ENCODE results near the genes ZNF524 and ZNF460.

GRCh38 chr19:55486400-55486627 is 1.3 kb downstream of the NAT14 start:
- PRO-cap, 2 experiments: no peak in any of the 2 experiments

DNA sequence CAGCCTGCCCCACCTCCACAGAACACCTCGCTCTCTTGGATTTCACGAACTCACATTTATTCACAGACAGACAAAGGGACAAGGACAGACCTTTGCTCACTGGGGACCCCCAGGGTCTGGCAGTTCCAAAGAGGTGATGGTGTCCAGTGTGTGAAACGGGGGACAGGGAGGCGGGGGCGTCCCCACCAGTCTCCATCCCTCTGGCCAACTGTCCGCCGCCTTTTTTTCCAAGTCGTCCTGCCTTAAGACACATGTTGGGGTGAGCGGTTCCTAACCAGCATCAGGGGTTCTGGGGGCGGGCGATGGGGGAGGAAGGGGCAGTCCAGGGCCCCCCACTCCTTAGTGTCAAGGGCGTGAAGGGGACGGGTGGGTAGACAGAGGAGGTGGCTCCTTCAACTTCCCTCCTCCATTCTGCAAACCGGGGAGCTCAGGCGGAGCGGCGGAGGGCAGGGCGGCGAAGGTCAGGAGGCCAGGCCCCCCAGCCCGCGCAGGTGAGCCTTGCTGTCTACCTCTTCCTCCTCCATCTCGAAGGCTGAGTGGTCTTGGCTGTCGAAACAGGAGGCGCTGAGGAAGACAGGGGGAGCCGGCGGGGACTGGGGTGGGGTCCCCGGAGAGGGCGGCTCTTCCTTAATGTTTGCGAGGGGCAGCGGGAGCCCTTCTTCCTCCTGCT is 3.0 kb downstream of the ZNF579 start:
- PRO-cap, 2 experiments: no peak in any of the 2 experiments

DNA sequence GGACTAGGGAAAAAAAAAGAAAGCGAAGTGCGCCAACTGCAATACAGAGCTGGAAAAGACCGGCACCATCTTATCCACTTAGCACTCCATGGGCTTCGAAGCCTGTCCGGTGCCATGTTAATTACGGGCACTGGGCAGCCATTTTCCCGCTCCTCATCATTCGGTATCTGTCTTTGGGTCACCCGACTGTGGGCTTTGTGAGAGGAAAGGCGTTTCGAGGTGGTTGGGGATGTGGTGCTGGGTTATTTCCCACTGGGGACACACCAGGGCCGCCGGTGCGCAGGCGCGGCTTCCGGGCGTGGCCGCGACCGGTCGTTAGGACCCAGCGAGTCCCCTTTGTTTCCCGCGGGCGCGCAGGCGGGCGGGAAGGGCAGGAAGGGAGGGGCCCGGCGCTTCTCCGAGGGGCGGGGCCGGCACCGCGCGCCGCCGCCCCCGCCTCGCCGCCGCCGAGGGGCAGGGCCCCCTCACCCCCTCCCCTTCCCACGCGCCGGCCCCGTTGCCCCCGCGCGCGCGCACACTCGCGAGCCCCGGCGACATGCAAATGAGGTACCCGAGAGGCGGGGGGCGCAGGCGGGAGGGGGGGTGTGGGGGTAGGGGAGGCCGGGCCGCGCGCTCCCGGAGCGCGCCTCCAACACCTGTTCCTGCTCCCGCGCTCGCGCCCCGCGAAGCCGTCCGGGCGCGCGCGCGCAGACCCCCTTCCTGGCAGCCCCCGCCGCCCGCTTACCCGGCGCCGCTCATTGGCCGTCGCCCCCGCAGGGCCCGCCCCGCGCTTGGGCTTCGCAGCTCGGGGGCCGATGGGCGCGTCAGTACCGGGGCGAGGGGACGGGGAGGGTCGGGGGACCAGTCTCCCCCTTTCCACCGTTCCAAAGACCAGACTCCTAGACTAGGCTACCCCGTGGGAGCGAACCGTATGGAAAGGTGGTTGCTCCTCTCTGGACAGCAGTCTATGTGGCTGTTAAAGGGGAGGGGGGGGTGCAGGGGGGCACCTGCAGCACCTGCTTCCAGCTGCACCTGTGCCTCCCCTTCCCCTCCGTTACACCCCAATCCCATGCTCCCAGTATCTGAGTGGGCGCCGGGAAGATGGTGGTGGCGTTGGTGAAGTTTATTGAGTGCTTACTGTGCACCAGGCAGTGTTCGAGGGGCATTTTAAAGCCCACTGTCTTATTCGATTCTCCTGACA is at the start of gene ZNF524:
Gene ZNF524 (plus strand): TSS at position 426 of the 1,180 bp plus-strand sequence.
- PRO-cap, 2 experiments: no peak in any of the 2 experiments

DNA sequence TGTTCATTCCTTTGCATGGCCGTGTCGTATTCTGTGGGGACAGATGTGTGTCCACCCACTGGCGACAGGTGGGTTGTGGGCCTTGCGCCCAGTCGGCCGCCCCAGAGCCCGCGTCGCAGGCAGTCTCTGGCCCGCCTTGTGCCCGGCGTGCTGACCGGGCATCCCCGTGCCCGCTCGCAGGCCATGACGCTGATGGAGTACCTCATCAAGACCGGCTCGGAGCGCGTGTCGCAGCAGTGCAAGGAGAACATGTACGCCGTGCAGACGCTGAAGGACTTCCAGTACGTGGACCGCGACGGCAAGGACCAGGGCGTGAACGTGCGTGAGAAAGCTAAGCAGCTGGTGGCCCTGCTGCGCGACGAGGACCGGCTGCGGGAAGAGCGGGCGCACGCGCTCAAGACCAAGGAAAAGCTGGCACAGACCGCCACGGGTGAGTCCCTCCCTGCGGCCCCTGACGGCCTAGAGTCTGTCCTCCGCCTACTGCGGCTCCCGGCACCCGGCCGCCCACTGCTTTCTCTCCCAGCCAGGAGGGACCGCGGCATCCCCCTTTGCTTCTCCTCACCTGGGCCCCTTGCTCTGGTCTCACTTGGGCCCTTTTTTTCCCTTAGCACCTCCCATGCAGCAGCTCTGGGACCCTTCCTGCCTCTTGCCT is 10.3 kb downstream of the EPN1 start:
- PRO-cap, 2 experiments: no peak in any of the 2 experiments

DNA sequence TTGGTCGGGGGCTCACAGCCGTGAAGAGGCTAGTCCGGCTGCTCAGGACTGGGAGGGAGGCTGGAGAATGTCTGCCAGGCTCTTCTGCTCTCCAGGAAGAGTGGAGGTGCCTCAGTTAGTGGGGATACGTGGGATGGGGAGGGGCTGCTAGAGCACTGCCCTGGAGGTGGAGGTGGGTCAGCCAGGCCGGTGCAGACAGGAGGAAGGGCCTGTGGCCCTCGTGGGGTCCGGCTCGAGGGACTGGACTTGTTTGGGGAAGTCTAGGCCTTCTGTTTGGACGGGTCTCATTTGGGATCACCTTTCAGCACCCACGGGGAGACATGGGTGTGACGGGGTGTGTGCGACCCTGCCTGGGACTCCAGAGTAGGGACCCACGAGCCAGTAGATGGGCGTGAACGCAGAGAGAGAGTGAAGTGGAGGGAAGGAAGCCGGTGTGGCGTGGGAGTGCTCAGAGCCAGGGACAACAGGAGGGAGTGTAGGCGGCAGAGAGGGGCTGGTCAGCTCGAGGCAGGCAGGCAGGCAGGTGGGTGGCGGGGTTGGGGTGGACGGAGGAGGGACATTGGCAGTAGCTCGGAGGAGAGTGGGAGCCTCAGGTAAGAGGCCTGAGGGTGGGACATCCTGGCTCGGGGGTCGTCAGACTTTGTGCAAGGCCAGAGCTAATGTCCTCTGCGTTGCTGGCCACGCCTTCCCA is 11.4 kb downstream of the EPN1 start:
- PRO-cap, 2 experiments: no peak in any of the 2 experiments

DNA sequence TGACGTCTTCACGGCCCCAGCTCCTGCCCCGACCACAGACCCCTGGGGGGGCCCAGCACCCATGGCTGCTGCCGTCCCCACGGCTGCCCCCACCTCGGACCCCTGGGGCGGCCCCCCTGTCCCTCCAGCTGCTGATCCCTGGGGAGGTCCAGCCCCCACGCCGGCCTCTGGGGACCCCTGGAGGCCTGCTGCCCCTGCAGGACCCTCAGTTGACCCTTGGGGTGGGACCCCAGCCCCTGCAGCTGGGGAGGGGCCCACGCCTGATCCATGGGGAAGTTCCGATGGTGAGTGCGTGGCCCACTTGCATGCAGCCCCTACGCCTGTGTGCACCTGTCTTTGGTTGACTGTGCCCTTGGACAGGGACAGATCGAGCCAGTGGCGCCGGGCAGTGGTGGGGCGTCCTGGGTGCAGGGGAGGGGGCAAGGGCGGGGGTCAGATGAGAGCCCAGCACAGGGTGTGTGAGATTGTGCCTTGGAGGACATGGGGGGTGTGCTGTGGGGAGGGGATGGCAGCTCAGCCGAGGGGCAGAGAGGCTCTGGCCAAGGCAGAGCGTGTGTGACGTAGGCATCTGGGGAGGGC is 16.8 kb downstream of the EPN1 start:
- PRO-cap, 2 experiments: no peak in any of the 2 experiments

DNA sequence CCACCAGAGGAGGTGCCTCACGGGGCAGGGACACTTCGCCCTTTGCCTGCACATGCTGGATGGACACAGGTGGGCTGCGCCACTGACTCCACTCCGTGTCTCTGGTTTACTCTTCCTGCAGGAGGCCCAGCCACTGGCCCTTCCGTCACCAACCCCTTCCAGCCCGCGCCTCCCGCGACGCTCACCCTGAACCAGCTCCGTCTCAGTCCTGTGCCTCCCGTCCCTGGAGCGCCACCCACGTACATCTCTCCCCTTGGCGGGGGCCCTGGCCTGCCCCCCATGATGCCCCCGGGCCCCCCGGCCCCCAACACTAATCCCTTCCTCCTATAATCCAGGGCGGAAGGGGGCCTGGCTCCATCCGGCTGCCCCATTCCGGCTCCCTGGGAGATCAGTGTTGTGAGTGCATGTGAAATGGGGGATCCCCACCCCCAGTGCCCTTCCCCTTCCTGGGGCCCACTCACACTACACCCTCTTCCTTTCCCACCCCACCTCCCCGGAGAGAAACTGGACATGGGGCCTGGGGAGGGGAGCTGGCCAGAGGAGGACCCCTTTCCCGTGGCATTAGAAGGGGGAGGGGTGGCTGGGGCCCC is 20.1 kb downstream of the EPN1 start:
- PRO-cap, 2 experiments: no peak in any of the 2 experiments

DNA sequence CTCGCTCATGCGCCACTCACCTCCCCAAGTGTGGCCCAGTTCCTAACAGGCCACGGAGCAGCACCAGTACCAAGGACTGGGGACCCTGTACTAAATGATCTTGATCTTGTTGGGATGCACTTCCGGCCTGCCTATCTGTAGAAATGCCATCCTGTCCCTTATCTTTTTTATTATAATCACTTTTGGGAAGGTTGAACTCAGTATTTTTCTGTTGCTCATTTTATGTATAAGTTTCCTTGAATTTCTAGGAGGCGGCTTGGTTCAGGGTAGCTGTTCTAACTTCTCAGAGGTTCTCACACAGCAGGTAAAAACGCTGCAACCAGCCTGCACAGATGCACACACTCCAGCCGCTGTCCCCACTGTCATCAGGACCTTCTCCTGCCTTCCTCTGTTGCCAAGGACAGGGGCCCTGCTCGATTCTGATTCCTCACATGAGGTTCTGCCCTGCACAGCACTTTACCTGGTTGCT is 25.8 kb downstream of the ZNF787 start:
- PRO-cap, 2 experiments: no peak in any of the 2 experiments

- PRO-cap, 2 experiments: peak in 1 of 2 experiments; most common minus-strand start chr19:56142263 (in 1)
Measured at GRCh38 chr19:56142126-56142802, 1.2 kb downstream of the ZNF444 start.

DNA sequence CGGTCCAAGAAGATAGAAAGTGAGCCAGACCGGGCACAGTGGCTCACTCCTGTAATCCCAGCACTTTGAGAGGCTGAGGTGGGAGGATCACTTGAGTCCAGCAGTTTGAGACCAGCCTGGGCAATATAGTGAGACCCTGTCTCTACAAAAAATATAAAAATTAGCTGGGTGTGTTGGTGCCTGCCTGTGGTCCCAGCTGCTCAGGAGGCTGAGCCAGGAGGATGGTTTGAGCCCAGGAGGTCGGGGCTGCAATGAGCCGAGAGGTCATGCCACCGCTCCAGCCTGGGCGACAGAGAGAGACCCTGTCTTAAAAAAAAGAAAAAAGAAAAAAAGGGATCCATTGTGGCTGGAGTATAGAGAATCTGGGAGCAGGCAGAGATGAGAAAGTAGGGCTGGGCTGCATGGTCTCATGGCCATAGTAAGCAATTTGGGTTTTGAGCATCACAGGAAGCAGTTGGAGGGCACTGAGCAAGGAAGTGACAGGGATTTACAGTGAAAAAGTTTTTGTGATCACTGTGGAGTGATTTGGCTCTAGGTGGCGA is 3.0 kb downstream of the ZNF444 start:
- PRO-cap, 2 experiments: no peak in any of the 2 experiments

DNA sequence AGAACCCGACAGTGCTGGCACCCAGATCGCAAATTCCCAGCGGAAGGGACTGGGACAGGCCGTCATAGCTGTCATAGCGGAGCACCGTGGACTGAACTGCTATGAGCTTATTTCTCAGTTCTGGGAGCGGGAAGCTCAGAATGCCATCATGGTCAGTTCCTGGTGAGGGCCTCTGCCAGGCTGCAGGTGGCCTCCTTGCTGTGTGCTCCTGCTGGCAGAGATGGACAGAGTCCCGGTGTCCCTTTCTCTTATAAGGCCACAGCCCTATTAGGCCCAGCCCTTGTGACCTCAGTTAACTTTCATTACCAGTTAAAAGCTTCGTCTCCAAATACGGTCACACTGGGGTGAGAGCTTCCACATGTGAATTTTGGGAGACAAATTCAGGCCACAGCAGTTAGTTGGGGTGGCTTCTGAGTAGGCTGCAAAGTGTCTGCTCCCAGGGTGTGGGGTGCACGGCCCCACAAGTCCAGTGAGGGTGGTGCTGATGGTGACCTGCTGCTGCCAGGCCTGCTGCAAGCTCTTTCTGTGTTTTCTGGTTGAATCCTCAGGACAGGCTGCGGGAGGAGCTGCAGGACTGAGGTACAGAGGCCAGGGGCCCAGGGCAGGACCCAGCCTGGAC is 4.7 kb downstream of the ZNF444 start:
- PRO-cap, 2 experiments: no peak in any of the 2 experiments

DNA sequence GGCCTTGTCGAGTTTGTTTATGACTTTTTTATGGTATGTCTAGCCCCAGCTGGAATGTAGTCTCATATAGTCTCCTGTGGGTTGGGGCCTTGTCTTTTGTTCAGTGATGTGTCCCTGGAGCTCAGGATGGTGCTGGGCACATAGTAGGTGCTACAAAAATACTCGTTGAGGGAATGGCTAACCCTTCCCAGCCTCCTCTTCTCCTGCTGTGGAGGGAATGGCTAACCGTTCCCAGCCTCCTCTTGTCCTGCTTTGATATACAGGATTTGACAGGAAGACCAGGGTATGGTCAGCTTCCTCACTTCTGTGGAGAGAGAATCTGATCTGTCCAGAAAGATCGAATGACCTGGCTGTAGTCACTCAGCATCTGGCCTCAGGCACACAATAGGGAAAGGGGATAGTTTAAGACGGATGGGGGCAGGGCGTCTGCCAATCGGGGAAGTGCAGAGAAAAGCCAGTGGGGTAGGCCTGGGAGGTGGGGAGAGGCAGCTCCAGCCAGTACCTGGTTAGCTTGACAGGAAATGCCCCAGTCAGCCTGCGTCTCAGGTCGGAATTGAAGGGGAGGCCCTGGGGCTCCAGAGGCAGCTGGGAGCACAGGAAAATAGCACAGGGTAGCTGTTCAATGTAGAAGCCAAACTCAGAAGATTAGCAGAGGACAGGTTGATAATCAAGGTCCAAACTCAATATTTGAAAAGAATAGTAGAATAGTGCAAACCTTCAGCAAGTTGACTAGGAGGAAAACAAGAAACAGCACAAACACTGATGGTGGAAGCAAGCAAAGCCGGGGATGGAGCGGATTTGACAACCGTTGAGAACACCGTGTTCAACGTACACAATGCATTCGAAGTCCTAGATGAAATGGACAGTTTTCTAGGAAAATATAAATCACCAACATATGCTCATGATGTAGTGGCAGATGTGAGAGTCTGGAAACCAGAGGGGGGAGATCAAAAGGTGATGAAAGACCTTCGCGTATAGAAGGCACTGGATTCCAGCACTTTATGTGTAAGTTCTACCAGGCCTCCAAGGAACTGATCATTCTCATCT is 12.5 kb downstream of the ZNF444 start:
- PRO-cap, 2 experiments: no peak in any of the 2 experiments

DNA sequence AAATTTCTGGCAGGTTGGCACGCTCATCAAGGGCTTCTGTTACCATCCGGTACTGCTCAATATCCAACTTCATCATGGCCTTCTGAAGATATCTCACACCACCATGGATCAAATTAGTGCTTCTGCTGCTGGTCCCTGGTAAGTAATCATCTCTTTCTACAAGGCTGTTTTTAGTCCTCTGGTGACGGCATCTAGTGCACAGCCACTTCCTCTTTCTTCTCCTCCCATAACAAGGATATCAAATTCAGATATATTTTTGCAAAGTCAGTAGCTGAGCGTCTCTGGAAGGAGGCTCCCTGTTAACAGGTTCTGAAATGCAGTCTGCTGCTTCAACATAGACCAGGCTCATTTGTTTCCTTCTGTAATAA is 7.2 kb upstream of the ZSCAN5A start:
- PRO-cap, 2 experiments: no peak in any of the 2 experiments

GRCh38 chr19:56566754-56567253 is 464 bp upstream of the ZNF470 start:
- PRO-cap, 2 experiments: no peak in any of the 2 experiments

- PRO-cap, 2 experiments: no peak in any of the 2 experiments
Measured at GRCh38 chr19:56660639-56661382, 10.7 kb downstream of the ZNF835 start.

GRCh38 chr19:56839525-56840221 is 853 bp downstream of the PEG3 start:
- PRO-cap, 2 experiments: no peak in any of the 2 experiments

GRCh38 chr19:57211971-57213189 is 18.4 kb upstream of the AURKC start:
- PRO-cap, 2 experiments: no peak in any of the 2 experiments

DNA sequence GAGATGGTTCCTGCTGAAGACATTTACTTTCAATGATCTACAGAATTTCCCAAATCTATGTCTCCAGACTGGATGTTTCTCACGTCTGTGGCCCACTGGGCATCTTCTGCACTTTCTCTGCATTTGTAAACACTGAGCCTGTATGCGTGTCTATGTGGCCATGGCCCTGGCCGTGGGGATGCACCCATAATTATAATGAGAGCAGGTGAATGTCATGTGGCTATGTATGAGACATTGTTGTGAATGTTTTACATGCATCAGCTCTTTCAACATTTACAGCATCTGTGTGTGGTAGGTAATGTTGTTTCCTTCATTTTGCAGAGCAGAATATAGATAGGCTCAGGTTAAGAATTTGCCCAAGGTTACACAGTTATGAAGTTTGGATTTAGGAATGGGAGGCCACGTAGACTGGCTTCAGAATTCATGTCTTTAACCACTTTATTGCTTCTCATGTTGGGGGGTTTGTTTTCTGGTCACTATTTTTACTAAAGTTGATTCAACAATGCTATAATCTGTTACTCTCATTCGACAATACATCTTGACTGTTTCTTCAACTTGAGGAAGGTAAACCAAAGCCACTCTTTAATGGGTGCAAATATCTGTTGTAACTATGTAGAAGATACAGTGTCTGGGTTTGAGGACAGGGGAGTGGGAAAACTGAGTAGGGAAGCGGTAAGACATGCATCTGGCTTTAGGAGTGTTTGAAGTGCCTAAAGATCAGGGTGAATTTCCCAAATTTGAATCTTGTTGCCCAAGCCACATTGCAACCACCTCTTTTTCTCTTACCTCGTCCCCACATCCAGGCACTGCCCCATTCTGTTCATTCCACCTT is 10.9 kb upstream of the AURKC start:
- PRO-cap, 2 experiments: no peak in any of the 2 experiments

DNA sequence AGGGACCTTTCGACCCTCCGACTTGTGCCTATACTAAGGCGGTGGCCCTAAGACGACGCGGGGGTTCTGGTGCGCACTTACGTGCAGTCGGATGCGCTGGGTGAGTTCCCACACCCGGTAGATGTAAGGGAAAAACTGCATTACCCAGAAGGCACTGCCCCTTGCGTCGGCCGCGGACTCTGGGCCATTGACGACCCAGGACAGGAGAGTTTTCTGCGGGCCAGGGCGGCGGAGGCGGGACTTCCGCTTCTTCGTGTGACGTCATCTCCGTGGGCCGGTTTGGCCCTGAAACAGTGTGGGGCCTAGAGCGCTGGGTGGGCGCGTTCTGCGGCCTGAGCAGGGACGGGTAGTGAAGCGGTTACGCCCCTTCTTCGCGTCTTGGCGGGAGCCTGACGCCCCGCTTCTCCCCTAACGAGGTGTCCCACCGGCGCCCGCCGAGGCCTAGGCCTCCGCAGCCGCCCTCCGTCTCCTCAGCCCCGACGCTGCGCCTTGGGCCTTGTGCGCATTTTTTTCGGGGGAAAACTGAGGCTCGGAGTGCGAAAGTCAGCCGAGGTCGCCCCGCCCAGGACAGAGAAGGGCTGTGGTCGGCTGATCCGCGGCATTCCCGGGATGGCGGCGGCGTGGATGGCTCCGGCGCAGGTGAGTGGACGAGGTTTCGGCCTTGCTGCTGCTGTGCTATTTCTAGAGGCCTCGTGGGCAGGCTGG is at the start of gene ZNF460:
Gene ZNF460 (plus strand): TSS at position 288 of the 705 bp plus-strand sequence.
- PRO-cap, 2 experiments: peak in 2 of 2 experiments; most common plus-strand start position 270 of the sequence (in 2); most common minus-strand start position 102 of the sequence (in 1)

DNA sequence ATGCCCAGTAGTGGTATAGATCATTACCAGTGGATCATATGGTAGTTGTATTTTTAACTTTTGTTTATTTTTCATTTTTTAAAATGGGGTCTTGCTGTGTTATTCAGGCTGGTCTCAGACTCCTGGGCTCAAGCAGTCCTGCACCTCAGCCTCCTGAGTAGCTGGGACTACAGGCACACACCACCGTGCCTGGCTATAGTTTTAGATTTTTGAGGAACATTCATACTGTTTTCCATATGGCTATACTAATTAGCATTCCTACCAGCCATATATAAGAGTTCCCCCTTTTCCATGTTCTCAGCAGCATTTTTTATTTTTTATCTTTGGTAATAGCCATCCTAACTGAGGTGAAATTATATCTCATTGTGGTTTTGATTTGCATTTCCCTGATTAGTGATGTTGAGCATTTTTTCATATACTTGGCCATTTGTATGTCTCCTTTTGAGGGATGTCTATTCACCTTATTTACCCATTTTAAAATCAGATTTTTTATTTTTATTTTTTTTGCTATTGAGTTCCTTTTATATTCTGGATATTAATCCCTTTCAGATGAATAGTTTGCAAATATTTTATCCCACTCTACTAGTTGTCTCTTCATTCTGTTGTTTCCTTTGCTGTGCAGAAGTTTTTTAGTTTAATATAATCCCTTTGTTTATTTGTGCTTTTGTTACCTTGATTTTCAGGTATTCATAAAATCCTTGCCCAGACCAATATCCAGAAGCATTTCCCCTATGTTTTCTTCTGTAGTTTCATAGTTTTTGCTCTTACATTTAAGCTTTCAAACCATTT is 14.0 kb downstream of the ZNF460 start:
- PRO-cap, 2 experiments: no peak in any of the 2 experiments